Parietal lobe (tissue), 2 donors: Measurements from ENCODE around the gene LRP10.

DNA sequence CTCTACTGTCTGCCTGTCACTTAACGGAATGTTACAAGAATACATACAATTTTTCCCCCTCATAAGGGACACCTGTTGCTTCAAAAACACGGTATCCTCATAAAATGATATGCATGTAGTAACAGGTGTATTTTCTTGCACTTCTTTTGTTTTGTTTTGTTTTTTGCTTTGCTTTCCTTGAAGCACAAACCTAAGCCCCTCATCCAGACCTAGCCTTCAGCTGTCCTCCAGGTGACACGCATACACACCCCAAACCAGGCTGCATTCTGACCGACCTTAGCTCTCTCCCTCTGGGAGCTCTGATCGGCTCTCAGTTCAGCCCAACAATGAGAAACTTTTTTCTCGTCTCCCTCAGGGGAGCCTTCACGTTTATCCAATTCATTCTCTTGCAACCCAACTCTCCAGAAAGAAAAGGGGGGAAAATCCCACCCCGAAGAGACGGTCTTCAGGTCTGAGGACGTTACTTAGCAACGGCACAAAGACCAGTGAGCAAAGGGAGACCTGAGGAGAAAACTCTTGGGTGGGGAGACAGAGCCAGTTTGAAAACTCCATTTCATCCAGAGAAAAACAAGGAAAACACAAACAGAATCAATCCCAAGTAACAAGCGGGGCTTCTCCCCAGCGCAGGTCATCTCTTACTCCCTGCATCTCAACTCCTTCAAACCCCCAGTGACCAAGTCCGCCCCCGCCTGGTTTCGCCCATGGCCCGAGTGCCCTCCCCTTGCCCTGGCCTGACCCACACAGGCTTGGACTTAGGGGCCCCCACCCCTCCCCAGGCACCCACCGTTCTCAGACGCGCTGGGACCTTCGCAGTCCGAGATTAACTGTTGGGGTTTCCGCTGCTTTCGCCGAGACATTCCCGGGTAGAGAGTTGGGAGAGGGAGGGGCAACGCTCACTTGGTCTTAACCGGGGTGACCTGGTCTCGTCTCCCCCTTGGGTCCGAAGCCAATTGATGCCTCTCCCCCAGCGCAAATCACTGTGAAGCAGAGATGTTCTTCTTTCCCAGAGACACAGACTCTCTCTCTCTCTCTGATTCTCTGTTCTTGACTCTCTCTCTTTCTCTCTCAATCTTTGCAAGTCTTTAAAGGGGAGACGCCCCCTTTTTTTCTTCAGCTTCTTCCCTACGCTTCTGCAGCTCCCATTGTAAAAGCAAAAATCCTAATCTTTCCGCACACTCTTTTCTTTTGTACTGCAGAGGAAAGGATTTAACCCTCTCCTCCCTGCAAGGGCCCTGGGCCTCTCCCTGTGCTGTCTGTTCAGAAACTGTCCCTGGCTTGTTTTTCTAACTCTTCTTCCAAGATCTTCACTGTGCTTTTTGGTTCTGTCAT is 10.4 kb upstream of the SALL2 start:
- RAMPAGE, long total RNA, result no peak

- RAMPAGE, long total RNA, result no peak
Measured at GRCh38 chr14:21723465-21723967, 49.9 kb upstream of the OR4E1 start.

- RAMPAGE, long total RNA, result no peak
Measured at GRCh38 chr14:21797151-21797426, 123.5 kb upstream of the OR4E1 start.

DNA sequence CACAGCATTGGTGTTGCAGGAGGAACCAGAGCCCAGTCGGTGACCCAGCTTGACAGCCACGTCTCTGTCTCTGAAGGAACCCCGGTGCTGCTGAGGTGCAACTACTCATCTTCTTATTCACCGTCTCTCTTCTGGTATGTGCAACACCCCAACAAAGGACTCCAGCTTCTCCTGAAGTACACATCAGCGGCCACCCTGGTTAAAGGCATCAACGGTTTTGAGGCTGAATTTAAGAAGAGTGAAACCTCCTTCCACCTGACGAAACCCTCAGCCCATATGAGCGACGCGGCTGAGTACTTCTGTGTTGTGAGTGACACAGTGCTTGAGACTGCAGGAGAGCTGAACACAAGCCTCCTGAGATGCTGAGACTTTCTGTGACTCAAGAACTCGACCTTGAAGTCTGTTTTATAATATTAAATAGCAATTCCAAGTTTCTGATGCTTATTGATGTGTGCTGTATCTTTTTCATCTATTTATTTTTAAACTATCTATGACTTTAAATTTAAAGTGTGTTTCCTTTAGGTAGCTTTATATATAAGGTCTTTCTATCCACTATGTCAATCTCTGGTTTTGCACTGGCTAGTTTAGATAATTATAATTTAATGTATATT is 173.4 kb upstream of the OR4E1 start:
- RAMPAGE, long total RNA, result no peak

- RAMPAGE, long total RNA, result no peak
Measured at GRCh38 chr14:21851987-21852484, 178.4 kb upstream of the OR4E1 start.

- RAMPAGE, long total RNA, result no peak
Measured at GRCh38 chr14:21965141-21965550, 291.5 kb upstream of the OR4E1 start.

DNA sequence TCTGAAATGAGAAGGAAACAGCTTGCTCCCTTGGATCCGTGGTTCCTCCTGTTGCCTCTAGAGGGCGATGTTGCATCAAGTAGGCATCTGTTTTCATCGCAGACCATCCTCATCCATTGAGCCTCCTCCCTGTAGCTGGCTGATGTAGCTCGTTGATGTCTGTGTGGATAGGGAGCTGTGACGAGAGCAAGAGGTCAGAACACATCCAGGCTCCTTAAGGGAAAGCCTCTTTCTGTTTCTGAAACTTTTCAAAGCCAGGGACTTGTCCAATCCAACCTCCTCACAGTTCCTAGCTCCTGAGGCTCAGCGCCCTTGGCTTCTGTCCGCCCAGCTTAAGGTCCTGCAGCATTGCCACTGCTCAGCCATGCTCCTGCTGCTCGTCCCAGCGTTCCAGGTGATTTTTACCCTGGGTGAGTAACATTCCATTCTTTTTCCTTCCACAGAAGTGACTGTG is 304.7 kb upstream of the OR4E1 start:
- RAMPAGE, long total RNA, result no peak

DNA sequence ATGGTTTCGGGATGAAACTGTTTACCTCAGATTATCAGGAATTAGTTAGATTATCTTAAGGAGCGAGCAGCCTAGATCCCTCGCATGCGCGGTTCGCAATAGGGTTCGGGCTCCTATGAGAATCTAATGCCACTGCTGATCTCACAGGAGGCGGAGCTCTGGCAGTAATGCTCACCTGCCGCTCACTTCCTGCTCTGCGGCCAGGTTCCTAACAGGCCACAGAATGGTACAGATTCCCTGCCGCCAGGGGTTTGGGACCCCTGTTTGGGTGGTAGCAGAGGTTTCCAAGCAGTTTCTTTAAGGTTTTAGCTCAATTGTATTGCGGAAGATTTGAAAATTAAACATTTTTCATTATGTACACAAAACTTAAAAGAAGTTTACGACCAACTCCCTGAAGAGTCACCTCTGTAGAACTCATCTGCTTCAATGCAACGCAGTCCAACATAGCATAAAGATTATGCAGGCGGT is 439.9 kb upstream of the OR4E1 start:
- RAMPAGE, long total RNA, result no peak

DNA sequence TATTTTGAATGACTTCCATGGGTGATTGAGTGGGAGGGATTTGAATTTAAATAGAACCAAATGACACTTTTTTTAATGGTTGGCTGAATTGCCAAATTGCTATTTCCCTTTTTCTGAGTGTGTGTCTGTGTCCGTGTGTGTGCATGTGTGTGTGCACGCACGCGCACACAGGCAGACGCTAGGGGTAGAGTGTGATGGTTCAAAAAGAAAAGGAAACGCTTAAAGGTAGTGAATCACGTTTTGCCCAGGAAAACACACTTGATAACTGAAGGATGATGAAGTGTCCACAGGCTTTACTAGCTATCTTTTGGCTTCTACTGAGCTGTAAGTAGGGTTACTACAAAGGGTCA is 362.6 kb downstream of the DAD1 start:
- RAMPAGE, long total RNA, result no peak

DNA sequence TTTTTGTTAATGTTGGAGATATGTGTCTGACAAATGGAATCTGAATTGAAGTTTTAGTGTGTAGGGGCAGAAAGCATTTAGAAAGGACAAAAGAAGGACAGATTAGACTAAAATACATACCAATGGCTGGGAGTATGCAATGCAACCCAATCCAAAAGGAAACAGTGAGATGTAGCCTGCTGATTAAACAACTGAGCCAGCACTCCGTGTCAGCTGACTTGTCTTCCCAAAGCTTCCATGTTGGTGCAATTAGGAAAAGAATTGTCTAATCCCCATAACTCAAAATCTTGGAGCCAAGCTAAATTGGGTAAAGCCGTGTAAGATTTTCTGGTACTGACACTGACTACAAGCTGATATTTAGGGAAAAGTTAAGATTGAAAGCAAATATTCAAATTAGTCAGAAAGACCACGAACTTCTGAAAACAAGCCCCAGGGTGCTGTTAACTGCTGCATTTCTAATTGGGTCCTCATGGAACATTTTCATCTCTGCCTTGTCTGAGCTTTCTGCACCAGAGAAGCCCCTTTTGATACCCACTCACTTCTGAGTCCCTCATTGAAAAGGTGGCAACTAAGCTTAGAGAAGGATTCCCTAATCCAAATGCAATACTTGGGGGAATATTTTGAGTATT is 109.1 kb downstream of the DAD1 start:
- RAMPAGE, long total RNA, result no peak

DNA sequence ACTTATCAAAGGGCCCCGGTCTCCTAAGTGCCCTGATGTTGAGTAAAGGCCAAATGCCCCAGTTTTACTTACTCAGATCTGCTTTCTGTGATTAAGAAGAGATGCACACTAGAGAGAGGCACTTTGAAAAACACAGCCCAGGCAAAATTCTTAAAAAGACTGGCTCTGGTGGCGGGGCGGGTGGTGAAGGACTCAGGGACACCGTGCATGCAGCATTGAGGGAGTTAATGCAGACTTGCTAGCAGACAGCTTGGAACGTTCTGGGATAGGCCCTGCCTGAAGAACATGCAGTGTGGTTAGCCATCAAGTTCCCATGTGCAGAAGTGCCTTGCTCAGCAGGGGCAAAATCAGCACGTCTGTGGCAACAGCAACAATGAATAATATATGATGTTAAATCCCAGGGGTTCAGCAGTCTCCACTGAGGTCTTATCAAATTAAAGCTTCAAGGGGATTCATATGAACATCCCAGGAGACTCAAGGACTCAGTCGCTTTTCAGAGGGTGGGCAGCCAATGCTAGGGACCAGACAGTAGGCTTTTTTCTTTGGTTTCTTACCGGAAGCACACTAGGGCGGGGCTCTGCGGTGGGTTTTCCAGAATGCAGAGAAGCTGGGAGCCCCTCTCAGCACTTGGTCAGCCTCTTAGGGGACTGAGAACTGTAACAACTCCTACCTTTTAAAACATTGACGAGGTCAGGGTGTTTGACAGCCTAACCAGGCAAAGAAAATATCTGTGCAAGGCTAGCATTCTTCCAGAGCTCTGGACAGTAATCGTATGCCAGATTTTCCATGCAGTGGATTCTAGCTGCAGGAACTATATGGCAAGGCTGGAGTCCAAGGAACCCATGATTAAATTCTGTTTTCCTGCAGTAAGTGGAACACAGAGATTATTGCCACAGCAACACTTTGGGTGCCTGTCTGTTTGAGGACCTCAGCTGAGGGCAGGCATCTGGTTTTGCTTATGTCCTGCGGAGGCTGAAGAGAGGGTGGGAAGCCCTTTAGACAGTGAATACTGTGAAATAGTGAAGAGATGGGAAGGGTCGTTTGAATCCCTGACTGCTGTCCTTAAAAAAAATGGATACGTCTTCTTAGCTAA is 104.7 kb downstream of the DAD1 start:
- RAMPAGE, long total RNA, result no peak

DNA sequence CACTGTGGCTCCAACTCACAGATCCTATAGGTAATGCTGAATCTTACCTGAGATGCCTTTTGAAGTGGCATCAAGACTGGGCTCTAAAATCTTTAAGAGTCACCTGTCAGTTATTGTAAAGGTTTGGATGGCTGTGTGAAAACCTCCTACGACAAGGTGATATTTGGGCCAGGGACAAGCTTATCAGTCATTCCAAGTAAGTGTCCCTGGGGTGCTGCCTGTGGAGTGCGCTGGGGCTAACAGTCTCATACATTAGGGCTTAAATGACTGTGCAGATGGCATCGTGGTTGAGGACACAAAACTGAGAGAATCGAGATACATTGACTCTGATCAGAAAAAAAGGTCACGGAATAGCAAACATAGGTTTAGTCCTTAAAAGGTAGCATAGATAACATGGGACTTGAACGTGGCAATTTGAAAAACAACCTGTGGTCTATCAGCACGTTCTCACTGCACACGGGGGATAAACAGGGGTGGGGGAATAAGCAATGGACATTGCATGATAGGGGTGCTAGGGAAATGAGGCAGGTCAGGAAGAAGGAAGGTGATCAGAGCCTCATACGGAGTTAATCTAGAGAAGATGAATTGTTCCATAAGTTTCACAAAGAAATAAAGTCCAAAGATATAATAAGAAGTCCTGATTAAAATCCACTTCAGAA is 100.4 kb downstream of the DAD1 start:
- RAMPAGE, long total RNA, result no peak

DNA sequence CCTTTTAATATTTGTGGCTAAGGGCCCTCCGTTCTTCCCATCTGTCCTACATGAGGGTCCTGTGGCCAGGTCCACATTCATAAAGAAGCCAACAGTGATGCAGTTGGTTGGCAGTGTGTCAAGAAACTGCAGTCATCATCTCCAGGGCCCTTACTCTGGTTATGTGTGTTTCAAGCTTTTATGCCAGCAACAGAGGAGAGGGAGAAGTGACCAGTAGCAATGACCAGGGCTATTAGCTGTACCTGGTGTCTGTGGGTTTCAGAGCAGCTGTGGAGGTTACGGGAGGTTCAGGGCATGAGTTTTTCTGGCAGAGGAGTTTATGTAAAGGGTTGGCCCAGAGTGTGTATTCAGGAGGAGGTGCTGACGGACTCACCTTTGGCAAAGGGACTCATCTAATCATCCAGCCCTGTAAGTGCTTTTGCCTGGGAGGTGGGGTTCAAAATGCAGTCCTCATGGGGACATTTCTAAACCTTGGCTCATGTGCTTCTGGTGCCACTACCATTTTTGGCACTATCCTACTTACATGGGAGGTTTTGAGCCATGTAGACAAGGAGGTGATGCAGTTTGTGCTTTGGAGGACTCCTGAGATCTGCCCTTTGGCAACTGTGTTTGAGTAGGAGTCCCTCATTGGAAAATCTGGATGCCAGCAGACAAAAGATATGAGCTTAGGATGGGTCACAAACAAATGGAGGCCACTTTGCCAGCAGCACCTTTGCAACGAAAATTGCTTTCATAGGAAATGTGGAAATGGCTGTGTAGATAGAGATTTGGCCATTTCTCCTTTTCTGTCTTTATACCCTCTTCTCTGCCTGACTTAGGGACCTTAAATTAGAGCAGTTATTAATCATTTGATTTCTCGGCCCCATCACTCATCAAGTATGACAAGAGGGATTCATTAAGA is 95.2 kb downstream of the DAD1 start:
- RAMPAGE, long total RNA, result no peak

DNA sequence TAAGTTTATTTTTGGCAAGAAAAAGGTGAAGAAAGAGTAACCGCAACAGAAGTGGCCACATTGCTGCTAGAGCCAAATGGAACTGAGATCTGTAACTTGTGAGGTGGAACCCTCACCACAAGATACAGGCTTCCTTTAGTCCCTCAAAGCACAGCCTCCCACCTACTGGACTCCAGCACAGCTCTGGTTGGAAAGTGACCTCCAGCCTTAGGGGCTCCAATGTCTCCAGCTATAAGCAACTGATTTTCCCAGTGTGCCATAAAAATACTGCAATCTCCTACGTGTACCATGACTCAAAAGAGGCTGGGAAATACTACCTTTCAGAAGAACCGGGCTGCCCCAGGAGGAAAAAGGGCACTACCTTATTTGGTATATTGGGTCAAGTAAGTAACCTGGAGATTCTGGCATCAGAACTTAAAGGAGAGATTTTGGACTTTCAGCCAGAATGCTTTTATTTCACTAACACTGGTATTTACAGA is 23.3 kb downstream of the DAD1 start:
- RAMPAGE, long total RNA, result no peak

- RAMPAGE, long total RNA, result no peak
Measured at GRCh38 chr14:22773835-22774368, 7.4 kb downstream of the OXA1L start.

DNA sequence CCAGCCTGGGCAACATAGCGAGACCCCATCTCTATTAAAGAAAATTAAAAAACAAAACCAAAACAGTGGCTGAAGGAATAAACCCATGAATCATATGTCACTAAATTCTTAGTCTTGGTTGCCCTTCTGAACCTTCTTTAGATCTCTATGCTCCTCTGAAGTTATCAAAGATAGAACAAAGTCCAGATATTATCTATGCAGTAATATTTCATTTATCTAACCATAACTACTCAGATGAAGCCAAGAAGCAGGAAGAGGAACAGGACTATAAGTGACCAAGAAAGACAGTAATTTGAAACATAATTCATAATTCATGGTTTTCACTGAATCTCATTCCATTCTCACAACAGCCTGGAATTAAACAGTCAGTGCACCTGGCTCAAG is 6.6 kb downstream of the SLC7A7 start:
- RAMPAGE, long total RNA, result no peak

DNA sequence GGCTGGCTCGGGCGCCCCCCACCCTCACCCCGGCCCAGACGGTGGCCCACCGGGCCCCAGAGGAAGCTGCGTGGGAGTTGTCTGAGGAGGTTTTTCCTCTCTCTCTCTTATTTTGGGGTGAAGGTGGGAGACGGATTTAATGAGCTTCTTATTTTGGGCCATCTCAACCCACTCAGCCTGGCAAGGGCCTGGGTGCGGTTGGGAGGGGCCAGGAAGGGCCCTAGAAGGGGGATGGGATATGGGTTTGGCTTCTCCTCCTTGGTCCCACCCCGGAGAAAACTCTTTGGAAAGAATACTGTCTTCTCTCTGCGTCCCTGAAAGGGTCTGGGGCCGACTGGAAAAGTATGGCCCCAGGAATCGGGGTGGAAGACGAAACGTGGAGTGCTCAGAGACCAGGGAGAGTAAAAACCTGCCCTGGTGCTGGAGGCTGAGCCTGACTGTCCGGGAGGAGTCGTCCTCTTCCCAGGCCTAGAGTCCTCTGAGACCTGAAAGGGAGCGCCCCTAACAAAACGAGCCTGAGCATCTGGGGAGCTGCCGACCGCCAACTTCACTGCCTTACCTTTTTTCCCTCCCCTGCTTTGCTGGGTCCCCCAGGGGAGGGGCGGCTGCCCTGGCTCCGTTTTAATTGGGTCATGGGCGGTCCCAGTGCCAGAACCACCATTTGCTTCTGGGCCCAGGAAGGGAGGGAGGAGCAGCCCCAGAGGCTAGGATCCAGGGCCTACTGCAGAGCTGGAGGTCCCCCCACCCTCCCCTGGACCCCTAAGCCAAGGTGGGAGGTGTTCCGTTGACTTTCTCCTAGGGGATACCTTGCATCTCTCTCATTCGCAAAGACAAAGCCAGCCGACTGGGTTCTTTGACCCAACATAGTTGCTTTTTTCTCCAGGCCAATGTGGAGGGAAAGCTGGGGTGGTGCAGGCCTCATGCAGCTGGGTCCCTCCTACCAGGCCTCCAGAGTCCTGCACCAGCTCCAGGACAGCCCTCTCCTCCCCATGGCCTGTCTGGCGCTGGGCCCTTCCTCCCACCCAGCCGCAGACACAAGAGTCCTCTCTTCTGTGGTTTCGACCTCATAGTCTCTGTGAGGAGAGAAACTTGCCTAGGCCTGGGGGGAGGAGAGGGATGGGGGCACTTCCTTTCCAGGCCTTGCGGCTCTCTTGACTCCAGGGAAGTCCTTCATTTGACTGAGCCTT is 1.8 kb downstream of the MMP14 start:
- RAMPAGE, long total RNA, result no peak

- RAMPAGE, long total RNA, result no peak
Measured at GRCh38 chr14:22844552-22844783, 8.1 kb downstream of the MMP14 start.

DNA sequence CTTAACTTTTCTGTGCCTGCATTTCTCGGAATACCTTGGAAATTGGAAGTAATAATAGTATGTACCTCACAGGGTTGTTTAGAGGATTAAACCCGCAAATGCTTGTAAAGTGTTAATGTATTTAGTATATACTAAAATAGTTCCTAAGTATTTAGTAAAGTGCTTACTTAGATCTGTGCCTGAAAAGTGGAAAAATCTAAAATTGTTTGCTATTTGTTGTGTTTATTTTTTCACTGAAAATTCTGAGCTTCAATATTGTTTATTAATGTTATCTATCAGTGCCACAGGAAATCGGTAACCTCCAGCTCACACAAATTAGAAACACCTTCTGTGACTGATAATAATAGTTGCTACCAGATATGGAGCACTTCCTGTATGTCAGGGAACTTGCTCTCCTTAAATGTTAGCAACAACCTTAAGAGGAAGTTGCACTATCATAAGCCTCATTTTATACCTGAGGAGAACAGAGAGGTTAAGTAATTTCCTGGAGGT is 779 bp upstream of the LRP10 start:
- RAMPAGE, long total RNA, result no peak

DNA sequence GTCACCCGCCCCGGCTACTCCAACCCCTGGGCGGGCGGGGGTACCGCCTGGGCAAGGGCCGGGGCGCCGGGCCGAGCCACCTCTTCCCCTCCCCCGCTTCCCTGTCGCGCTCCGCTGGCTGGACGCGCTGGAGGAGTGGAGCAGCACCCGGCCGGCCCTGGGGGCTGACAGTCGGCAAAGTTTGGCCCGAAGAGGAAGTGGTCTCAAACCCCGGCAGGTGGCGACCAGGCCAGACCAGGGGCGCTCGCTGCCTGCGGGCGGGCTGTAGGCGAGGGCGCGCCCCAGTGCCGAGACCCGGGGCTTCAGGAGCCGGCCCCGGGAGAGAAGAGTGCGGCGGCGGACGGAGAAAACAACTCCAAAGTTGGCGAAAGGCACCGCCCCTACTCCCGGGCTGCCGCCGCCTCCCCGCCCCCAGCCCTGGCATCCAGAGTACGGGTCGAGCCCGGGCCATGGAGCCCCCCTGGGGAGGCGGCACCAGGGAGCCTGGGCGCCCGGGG is at the start of gene LRP10:
Gene LRP10 (plus strand): TSS at position 4 of the 497 bp plus-strand sequence.
- RAMPAGE, long total RNA, result no peak